Measurements from ENCODE around the genes ANKLE2 and GOLGA3.

GRCh38 chr12:132078240-132078957 lies 65.7 kb downstream of the DDX51 start:
- RRBS: no CpG with 5 or more reads among the region's 14 CpGs

DNA sequence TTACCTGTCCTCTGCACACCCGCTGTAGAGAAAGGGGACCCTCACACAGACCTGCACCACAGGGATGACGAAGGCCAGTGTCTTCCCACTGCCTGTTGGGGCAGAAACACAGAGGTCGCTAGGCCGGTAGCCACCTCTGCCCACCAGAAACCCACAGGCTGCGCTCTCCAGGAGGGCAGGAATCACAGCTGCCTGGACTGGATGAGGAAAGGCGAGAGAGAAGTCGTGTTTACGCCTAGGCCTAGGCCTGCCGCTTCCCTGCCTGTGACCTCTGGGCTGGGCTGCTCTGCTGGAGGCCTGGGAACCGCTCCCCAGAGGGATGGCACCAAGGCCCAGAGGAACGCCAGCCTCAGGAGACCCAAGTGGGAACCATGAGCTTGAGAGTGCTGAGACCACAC lies 1.9 kb downstream of the DDX51 start:
- RRBS: no CpG with 5 or more reads among the region's 11 CpGs

GRCh38 chr12:132145958-132146915 lies 2.0 kb downstream of the NOC4L start:
- RRBS: no CpG with 5 or more reads among the region's 37 CpGs

- RRBS: no CpG with 5 or more reads among the region's 31 CpGs
Measured at GRCh38 chr12:132286184-132286849, 43.1 kb downstream of the GALNT9 start.

DNA sequence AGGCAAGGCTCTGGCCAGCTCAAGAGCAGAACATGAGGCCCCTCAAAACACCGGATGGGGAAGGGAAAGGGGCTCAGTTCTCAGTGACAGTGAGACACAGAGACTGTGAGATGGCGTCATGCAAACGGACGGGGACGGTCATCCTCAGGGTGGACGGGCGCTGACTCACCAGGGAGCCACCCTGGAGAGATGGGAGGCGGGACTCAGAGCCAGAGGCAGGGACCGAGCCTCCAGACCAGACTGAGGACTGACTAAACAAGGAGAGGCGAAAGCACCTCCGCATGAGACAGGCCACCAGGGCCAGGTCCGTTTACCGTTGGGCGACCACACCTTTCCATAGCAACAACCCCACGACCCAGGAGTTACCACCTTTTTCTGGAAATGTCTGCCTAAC lies 64.0 kb upstream of the GALNT9 start:
- RRBS: no CpG with 5 or more reads among the region's 15 CpGs

- RRBS: no CpG with 5 or more reads among the region's 19 CpGs
Measured at GRCh38 chr12:132428541-132428951, 61.4 kb upstream of the FBRSL1 start.

DNA sequence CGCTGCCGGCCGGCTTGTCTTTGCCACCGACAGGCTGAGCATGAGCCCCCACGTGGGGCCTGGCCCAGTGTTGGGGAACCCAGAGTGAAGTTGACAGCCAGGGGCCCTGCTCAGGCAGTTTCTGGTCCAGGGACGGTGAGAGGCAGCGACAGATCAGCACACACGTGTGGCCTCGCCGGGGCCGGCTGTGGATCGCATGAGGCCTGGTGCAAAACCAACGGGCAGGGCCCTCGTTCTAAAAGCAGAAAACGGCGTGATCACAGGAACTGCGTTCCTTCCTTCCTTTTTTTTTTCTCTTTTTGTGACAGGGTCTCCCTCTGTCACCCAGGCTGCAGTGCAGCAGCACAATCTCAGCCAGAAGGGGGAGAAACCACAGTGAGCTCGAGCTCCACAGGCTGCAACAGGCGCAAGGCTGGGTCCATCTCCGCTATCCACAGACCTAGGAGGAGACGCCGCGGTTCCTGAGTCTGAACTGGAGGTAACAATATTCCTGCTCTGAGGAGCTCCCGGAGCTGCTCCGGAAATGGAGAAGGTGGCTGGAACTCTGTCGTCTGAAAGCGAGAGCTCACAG lies 50.5 kb upstream of the FBRSL1 start:
- RRBS: no CpG with 5 or more reads among the region's 27 CpGs

DNA sequence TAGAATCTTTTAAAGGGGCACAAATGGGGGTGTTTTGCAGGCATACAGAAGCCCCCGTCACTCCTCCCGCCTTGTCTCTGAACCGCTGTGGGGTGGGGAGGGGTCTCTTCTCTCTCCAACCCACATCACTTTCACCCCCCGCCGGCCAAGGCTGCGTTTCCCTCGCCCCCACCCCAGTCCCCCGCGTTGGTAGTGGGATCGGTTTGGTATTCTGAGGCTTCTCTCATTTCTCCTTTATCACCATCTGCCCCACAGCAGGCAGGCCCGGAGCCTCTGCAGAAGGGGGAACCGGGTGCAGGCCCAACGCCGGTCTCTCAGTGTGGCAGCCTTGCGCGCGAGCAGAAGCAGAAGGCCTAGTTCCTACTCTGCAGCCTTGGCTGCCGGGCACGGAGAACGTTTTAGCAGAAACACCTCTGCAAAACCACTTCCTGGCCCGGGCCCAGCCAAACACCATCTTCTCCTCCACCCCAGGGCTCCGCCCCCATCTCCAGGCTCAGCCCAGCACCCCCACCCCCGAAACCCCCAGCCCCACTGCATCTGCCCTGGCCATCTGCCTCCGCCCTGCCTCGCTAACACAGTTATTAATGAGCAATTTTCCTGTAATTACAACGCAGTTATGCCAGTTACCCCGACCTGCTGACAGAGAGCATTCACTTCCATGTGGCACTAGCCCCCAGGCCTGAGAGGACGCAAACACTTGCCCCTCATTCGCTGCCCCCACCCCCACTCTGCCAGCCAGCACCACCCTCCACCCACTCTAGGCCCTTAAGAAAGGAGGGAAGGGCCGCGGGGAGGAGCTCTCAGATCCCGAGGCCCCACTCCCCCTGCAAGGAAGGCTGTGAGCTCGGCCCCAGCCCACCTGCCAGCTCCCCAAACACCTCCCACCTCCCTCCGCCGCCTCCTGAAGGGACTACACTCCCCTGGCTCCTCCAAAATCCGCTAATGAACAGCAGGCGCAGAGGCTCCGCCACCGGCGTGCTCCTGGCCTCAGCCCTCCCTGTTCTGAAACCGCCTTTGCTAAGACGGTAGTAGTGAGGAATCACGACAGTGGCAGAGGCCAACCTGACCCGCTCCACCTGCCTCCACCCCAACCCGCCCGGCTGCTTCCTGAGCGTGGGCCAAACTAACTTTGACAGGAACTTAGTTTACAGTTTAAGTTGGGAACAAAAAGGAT lies 44.8 kb upstream of the FBRSL1 start:
- RRBS: 54% methylated on average over 5 of the region's 47 CpGs

DNA sequence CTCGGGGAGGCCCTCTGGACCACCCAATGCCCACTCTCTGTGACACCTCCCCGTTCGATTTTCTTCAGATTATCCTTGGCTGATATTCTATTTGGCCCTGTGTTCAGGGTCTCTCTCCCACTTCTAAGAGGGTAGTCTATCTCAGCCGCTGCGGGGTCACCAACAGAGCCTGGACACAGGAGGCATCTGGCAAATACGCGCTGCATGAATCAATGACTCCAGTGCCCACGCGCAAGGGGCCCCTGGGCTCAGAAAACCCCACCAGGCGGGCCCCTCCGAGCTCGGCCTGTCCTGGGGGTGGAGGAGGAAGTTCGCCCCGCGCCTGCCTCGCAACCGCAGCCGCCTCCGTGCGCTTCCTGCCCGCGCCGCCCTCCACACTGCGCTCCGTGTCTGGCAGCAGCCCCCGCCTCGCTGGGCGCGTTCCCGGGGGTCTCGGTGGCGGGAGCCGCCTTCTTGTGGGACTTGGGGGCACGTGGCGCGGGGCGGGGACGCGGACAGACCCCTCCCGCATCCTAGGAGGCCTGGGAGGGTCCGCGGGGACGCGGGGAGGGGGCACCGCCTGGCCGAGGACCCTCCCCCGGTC lies 868 bp upstream of the FBRSL1 start:
- RRBS: no CpG with 5 or more reads among the region's 47 CpGs

- RRBS: no CpG with 5 or more reads among the region's 14 CpGs
Measured at GRCh38 chr12:132513933-132514290, 24.0 kb downstream of the FBRSL1 start.

- RRBS: 40% methylated on average over 15 of the region's 24 CpGs
Measured at GRCh38 chr12:132581884-132582359, 28.5 kb downstream of the LRCOL1 start.

DNA sequence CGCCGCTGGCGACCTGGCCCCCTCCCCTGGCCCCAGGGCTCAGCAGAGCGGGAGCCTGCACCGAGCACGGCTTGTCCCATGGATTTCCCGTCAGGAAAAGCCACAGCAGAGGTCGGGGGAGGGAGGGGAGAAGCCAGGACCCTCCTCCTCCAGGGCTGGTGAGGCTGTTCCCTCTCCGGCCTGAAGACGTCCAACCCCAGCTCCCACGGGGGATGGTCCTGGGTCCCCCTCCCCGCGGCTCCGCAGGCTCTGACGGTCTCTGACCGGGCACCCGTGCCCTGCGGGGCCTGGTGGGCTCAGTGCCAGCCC lies 6.7 kb downstream of the LRCOL1 start:
- RRBS: 5% methylated on average over 10 of the region's 18 CpGs

- RRBS: no CpG with 5 or more reads among the region's 19 CpGs
Measured at GRCh38 chr12:132631801-132632469, 13.4 kb downstream of the P2RX2 start.

- RRBS: 85% methylated on average over 3 of the region's 28 CpGs
Measured at GRCh38 chr12:132720580-132721487, 10.2 kb downstream of the PGAM5 start.

DNA sequence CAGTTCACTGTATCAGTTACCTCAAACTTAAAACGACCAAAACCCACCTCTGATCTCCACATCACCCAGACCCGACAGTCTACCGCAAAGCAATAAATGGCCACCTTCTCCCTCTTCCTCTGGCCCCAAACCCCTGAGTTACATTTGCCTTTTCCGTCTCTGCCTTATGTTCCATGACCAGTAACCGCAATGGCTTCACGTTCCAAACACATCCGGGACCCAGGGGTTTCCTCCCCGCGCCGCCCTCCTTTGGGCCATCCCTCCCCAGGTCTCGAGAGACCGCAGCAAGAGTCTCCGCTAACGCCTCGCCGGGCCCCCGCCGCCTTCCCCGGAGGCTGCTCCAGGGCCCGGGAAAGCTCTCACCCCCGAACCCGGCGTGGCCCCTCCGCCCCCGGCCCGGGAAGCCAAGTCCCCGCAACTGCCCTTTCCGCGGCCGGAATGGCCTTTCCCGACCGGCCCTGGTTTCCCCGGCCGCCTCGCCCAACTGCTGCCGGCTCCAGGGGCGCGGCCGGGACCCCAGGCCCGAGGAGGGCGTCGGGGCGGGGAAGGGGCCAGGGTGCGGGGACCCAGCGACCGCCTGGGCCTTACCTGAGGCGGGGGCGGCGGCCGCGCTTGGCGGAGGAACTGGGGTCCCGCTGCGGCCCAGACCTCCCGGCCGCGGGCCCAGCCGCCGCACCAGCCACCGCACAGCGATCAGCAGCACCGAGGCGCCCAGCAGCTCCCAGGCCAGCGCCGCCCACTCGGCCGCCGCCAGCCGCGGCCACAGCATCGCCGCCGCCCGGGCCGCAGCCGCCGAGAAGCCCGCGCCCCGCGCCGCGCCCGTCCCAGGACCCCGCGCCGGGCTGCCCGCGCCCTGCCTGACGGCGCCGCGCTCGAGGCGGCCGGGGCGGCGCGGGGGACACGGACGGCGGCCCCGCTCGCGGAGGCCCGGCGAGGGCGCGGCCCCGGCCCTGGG lies at the start of gene ANKLE2:
Gene ANKLE2 (minus strand): TSS at position 803 of the 955 bp plus-strand sequence.
- RRBS: 2% methylated on average over 43 of the region's 110 CpGs

- RRBS: 2% methylated on average over 31 of the region's 62 CpGs
Measured at GRCh38 chr12:132828775-132829412, at the start of gene GOLGA3. TSS of gene GOLGA3 (minus strand) at chr12:132828869.

- RRBS: no CpG with 5 or more reads among the region's 14 CpGs
Measured at GRCh38 chr12:132976966-132977277, 9.2 kb upstream of the ZNF26 start.

- RRBS: no CpG with 5 or more reads among the region's 5 CpGs
Measured at GRCh38 chr12:133038522-133039261, 1.4 kb downstream of the ZNF84 start.

- RRBS: 100% methylated on average over 1 of the region's 9 CpGs
Measured at GRCh38 chr12:133057308-133057973, 20.1 kb downstream of the ZNF84 start.

GRCh38 chr12:133129579-133130135 lies 417 bp downstream of the ZNF891 start:
- RRBS: 2% methylated on average over 18 of the region's 28 CpGs